ENCODE measurements around a stretch of chr2.

DNA sequence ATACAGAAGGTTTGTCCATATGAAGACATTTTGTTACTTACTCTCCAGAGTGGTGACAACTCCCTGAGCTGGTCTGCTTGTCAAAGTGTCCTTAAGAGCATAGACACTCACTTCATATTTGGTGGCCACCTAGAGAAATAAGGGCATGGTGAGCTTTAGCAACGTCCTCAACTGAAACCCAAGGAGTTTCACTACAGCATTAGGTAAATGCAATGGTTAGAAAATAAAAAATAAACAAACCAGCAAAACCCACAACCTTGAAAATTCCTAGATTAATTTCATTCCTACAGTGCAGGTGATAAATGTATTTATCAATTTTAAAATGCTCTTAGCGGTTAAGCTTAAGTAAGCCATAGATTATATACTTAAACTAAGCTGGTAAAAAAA is 57.7 kb downstream of the FN1 start:
- PRO-cap = no peak

DNA sequence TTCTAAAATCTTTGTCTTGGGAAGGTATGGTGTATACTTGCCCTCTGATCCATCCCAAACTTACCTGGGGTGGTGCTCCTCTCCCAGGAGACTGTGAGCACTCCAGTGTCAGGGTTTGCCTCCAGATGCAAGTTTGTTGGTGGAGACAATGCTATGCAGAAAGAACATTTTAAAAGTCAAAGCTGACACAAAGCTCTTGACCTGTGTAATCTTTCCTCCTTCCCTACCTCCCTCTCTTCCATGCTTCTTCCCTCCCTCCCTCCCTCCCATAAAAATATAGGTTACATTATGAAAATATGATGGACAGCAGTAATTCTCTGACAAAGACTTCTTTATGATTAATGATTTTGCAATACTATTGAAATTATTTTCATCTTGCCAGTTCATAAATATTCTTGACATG is 38.8 kb downstream of the FN1 start:
- PRO-cap = no peak

- PRO-cap = no peak
Observed at GRCh38 chr2:215421971-215422244, 14.0 kb downstream of the FN1 start.

DNA sequence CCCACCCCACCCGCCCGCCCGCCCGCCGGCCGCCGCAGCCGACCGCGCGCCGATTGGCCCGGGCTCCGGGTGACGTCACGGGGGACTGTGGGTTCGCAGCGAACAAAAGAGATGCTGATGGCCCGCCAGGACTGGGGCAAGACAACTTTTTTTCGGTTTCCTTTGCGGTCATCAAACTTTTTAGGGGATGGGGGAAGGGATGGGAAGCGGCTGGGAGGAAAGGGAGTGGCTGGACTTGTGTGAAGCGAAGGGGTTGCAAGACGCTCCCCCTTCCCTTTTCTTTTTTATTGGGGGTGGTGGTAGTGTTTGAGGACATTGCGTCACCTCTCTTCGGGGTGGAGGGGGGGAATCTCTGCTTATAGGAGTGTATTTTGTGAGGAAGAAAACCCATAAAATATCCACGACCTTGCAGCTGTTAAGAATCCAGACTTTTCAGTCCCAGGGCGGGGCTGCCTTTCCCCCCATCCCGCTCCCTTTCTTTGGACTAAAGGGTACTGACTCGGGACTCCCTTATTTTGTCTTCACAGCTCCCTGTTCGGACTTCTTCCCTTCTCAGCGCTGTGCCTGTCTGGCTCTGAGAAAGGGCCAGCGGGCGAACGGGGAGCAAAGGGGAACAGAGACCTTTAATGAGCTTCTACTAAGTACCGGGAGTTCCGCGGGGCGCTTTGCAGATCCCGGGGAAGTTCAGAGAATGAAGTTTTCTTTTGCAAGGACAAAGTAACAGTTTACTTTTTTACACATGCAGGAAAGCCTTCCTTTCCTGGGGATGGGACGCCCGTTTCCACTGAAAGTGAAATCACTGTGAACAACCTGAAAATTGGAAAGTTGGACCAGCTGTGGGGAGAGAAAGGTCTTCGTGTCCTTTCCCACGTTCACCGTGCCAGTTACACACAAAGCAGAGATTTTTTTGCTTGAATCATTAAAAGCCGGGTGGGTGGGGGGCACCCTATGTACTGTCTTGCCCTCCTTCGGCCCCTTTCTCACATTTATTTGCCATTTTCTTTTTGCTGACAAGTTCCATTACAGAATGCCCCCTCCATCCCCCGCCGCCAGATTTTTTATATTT is 639 bp upstream of the FN1 start:
- PRO-cap = bidirectional peak, plus-strand start at position 118 of the sequence, minus-strand start outside the sequence; unidirectional peak, plus-strand start at position 287 of the sequence; unidirectional peak, minus-strand start at position 792 of the sequence

DNA sequence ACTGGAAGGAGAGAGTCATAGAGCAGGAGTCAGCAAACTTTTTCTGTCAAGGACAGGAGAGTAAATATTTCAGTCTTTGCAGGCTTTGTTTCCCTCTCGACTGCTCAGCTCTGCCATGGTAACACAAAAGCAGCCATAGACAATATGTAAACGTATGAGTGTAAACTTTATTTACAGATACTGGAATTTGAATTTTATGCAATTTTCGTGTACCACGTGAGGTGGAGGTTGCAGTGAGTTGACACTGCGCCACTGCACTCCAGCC is 266.3 kb upstream of the FN1 start:
- PRO-cap = no peak

GRCh38 chr2:215827266-215827513 is 186.2 kb downstream of the MREG start:
- PRO-cap = no peak

- PRO-cap = no peak
Observed at GRCh38 chr2:215903680-215904234, 109.6 kb downstream of the MREG start.

GRCh38 chr2:216078491-216079242 is 2.9 kb downstream of the PECR start:
- PRO-cap = no peak

DNA sequence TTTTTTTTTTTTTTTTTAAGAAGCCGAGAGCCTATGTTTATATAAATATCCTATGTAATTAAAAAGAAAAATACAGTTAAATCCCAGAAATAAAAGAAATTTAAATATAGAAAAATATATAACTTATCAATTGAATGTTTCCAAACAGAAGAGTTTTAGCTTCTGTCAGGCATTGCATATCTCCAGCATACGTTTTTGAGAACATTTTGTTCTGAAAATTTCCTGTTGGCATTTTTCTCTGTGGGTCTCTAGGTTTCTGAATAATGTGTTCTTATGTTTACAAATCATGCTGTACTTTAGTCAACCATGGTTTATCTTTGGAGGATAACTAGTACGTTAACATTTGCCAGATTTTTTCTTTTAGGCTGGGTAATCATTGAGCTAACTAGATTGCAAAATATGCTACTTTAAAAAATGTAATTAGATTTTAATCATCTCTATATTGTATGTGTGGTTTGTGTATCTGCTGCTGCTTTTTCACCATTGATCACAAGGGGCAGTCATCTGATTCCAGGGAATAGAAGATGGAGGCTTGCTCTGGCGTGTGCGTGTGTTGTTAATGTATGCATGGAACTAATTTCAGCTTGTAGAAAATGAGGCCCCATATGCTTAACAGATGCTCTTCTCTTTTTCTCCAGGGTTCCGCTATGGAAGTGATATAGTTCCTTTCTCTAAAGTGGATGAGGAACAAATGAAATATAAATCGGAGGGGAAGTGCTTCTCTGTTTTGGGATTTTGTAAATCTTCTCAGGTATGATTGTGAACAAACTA is 21.3 kb downstream of the XRCC5 start:
- PRO-cap = no peak

DNA sequence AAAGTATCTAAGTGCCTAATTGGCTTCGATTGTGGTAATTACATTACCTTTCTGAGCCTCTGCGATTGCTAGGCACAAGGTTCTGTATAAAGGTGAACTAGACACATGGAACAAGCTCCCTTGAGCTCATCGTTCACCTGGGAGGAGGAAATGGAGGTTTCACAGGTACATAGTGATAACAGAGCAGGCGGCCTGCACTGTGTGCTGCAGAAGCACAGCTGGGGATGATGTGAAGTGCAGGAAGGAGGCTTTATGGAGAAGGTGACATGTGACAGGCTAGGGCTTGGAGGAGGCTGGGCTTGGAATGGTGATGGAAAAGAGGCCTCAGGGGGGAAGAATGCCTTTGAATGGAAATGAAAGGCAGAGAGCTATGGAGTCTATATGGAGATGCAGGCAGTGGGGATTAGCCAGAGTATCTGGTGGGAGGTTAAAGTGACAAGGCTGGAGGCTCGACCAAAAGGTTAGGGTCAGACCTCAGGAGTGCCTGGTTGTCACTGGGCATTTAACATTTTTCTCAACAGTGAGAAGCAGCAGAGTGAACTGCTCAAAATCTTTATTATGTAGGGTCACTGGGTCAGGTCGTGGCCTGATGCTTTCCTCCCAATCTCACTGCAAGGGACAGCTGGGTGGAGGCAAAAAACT is 22.8 kb downstream of the MARCHF4 start:
- PRO-cap = no peak

DNA sequence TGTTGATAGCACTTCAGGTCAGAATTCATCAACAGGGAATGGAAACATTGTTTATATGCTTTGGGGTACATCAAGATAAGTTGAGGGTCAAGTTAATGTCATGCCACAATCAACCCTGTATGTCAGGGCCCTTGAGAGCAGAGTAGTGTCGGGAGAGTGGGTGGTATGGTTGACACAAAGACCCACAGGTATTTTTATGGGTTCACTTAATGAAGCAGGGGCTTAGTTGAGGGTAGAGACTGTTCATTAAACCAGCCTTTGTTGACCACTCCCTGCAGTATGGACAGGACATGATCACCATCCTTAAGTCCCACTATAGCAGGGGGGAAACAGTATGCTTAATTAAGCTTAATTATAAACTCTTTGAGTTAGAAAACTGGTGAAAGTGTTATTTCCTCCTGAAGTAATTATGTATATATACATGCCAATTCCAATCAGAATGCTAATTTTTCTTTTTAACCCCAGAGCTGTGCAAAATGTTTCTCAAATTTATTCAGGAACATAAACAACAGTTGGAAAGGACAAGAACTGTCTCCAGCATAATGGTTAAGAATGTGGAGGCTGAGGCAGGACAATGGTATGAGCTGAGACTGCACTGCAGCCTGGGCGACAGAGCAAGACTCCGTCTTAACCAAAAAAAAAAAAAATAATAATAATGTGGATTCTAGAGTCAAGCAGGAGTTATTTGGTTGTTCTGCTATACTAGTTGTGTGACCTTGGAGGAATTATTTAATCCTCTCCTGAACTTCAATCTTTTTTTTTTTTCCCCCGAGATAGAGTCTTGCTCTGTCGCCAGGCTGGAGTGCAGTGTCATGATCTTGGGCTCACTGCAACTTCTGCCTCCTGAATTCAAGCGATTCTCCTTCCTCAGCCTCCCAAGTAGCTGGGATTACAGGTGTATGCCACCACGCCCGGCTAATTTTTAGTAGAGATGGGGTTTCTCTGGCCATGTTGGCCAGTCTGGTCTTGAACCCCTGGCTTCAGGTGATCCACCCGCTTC is 6.0 kb downstream of the RPL37A start:
- PRO-cap = no peak

DNA sequence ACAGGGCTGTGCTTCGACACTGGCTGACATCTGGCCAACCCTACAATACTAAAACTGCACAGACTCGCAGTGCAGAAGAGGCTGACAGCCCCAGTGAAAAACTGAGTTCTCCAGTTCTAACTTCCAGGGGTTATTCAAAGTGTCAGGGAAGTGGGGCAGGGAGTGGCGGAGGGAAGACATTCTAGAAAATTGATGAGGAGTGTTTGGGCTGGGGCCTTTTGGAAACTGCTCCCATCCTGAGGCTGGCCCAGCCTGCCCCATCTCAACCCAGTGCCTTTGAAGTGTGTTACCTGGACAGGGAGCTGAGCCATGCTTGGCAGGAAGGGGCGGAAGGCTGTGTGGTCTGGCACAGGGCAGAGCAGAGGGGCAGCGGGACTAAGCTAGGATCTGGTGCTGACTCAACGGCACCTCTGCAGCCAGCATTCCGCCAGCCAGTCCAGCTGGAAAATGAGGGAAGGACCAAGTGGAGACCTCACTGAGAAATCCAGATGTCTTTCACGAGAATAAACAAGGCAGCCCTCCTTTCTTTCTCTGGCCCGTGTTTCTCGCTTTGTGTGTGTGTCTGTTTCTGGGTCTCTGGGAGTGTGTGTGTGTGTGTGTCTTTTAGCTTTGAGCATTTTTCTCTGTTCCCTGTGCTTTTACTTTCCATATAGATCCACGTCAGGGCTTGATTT is 15.5 kb upstream of the IGFBP5 start:
- PRO-cap = no peak

DNA sequence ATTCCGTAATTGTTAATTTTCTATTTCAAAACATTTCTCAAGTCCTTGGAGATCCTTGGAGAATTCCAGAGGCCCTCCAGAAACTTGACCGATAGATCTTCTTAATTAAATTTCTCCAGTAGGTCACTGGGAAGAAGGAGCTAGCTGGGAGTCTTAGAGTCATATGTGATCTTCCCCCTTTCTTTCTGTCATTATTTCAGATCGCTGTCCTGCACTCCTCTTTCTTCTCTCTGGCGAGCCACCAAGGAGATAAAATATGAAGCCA is 19.9 kb upstream of the IGFBP5 start:
- PRO-cap = no peak

DNA sequence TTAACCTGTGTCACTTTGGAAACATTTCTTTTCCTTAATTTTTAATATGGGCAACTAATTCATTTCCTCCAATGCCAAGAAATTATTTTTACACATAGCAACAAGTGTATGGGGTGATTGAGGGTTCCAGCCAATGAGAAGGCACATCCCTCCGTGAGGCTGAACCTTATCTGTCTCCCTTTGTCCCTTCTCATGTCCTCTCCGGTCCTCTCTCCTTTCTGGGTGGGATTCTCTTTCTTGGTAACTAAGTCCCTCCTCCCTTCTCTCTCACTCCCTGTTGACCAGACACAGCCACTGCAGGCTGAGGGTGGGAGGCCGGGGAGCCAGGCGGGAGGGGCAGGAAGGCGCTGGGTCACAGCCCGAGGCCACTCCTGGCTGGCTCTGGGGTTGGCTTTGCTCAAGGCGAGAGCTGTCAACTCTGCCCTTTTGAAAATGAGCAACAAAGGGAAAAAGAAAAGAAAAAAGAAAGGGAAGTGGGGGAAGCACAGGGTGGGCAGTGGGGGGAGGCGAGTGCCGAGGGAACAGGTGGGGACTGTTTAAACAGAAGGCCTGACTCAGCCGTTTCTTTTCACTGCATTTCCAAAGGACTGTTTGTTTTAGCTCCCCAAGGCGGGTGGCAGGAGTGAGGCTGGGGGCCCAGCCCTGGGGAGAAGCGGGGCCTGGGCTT is 70.4 kb upstream of the IGFBP5 start:
- PRO-cap = no peak

DNA sequence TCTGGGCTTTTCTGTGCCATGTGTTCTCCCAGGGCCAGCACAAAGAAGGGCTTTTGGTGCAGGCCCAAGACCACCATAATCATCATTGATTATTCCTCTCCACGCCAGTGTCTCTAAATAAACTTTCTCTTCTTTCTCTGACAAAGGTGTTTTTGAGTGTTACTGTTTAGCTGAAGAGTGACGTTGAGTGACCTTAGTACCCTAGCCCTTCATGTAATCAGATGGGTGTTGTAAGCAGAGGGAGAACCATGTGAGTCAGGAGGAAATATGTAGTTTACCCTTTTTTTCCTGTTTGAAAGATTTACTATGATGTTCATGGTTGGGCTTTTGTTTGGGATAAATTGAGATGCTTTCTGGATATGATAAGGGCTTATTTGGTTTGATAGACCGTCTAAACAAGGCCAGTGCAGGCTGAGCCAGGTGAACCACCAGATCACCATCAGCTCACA is 11.7 kb upstream of the TNP1 start:
- PRO-cap = no peak

DNA sequence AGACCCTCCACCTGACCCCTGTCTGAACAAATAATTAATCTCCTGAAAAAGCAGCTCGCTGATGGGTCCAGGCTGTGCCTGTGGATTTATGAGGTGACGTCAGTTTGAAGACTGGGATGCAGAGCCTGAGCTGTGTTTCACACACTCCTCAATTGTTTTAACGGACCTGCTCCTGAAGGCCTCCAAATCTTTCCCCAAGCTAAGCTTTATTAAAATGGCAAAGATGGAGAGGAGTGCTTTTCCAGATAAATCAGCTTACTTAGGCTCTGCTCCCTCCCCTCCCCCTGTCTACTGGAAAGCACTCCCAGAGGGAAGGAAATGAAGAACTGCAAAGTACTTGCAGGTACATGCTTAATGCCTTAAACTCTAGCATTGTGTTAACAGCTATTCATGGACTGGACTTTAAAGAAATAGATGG is 390.3 kb upstream of the TNP1 start:
- PRO-cap = no peak

DNA sequence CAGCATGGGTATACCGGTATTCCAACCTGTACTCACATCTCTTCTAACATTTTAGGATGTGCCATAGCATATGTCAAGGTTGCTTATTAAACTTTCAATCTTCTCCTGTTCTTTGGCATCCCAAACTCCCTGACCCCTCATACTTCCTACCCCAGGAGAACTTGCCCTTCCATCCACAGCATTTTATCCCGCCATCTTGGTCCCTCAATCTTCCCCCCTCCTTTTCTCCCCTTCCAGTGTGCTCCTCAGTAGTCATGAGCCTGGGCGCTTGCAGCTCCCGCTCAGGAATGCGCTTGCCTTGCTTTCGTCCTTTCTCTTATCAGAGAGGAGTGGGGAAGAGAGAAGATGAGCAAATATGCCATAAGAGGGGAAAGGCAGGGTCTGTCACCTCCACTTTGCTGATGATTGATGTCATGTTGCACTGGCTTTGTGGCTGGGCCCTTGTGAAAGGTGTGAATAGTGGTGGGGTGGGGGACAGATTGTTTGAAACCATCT is 569.4 kb downstream of the TNS1 start:
- PRO-cap = no peak

DNA sequence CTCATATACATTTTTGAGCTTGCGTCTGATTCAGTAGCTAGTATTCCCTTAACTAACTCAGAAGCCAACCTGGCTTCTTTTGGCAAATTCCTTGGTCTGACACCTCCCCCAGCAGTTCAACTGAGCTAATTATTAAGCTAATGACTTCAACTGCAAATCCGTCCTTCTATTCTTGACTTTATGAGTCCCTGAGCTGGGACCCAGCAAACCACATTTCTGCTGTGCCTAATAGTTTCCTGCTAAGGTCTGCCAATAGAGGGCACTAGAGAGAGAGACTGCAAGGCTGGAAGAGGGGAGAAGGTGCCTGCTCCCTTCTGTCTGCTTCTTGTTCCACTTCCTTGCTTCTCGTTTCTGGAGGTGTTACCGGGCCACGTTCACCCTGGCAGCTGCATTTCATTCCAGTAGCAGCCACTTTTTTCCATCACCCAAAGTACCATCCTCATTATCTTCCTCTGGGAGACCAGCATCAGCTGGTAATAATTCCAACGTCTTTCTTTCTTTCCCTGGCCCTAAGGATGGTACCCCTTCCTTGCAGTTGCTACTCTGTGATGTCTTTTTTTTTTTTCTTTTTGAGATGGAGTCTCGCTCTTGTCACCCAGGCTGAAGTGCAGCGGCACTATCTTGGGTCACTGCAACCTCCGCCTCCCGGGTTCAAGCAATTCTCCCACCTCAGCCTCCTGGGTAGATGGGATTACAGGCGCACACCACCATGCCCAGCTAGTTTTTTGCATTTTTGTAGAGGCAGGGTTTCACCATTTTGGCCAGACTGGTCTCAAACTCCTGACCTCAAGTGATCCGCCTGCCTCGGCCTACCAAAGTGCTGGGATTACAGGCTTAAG is 351.9 kb downstream of the TNS1 start:
- PRO-cap = no peak

GRCh38 chr2:217800150-217800882 is 202.5 kb downstream of the TNS1 start:
- PRO-cap = no peak

DNA sequence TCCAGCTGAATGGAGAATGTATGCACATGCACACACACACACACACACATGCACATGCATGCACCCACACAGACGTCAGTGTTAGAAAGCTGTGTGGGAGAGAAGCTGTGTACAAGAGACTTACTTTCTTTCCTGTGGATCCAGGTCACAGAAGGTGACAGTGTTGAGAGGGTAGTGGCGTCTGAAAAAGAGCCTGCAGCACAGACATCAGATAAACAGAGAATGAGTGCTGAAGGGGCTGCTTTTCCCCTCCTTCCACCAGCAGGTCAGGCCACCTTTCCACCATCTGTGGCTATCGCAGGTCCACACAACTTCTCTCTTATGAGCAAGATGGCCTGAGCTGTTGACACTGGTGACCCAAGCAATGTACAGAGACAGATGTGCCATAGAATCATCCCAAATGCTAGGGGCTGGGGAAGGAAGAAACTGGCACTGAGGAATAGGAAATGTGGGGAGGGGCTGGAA is 194.3 kb downstream of the TNS1 start:
- PRO-cap = no peak

All from fallopian tube (tissue), 1 donor.